ENCODE results near the genes APBB3, PCDHA8, PCDHA11, PCDHB9, PCDHB12, PCDHGB1 and PCDHGA9.

GRCh38 chr5:140564142-140564921 lies at the start of gene APBB3:
TSS of gene APBB3 (minus strand) at chr5:140564598.
- RRBS = 1% methylated on average over 19 of the region's 73 CpGs

GRCh38 chr5:140588365-140588564 lies 23.6 kb downstream of the SLC35A4 start:
- RRBS = no CpG with 5 or more reads among the region's 3 CpGs

- RRBS = no CpG with 5 or more reads among the region's 17 CpGs
Measured at GRCh38 chr5:140658711-140659183, 6.0 kb upstream of the WDR55 start.

DNA sequence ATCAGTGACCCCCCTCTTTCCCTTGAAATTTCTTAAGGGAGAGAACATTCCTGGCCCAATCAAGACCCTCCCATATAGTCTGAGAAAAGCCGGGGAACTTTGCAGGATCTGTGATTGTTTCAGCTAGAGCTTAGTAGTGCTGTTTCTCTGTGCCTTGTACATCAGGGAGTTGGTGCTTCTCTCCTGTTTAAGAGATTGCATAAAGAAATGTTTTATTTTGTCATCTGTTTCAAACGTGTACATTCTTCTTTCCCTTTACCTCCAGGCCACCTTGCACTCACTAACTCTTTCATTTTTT lies 950 bp downstream of the ZMAT2 start:
- RRBS = no CpG with 5 or more reads among the region's 2 CpGs

GRCh38 chr5:140840919-140841428 lies at the start of gene PCDHA8:
TSS of gene PCDHA8 (plus strand) at chr5:140841187.
- RRBS = no CpG with 5 or more reads among the region's 13 CpGs

DNA sequence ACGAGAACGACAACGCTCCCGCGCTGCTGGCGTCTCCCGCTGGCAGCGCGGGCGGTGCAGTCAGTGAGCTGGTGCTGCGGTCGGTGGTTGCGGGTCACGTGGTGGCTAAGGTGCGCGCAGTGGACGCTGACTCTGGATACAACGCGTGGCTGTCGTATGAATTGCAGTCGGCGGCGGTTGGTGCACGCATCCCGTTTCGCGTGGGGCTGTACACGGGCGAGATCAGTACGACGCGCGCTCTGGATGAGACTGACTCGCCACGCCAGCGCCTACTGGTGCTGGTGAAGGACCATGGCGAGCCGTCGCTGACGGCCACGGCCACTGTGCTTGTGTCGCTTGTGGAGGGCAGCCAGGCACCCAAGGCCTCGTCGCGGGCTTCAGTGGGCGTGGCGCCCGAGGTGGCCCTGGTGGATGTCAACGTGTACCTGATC lies 2.0 kb downstream of the PCDHA10 start:
- RRBS = no CpG with 5 or more reads among the region's 49 CpGs

DNA sequence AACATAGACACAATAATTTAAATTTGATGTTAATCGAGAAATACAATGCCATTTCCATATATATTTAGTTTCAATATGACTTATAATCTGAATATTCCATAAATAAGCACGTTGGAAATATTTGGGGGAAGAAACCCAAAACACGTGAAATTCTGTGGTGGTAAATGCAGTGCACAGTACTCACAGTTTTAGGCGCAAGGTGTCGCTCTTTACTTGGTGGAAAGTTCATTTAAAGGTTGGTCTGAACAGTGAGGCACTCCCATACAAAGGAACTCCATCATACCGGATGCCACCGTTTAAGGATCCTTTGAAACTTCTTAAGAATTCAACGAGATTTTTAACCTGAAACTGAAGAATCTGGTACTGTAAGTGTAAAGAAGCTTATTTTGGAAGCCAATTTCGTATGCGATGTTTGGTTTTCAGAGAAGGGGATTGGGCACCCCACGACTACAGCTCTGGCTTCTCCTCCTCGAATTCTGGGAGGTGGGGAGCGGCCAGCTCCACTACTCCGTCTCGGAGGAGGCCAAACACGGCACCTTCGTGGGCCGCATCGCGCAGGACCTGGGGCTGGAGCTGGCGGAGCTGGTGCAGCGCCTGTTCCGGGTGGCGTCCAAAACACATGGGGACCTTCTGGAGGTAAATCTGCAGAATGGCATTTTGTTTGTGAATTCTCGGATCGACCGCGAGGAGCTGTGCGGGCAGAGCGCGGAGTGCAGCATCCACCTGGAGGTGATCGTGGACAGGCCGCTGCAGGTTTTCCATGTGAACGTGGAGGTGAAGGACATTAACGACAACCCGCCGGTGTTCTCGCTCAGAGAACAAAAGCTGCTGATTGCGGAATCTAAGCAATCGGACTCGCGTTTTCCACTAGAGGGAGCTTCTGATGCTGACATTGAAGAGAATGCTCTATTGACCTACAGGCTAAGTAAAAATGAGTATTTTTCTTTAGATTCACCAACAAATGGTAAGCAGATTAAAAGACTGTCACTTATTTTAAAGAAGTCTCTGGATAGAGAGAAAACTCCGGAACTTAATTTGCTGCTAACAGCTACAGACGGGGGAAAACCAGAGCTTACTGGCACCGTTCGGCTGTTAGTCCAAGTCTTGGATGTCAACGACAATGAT lies at the start of gene PCDHA11:
TSS of gene PCDHA11 (plus strand) at position 262 of the 1,125 bp plus-strand sequence.
- RRBS = no CpG with 5 or more reads among the region's 47 CpGs

GRCh38 chr5:140966891-140967294 lies 617 bp downstream of the PCDHAC2 start:
- RRBS = 1% methylated on average over 11 of the region's 42 CpGs

- RRBS = no CpG with 5 or more reads among the region's 5 CpGs
Measured at GRCh38 chr5:141155539-141155966, 5.7 kb downstream of the PCDHB6 start.

DNA sequence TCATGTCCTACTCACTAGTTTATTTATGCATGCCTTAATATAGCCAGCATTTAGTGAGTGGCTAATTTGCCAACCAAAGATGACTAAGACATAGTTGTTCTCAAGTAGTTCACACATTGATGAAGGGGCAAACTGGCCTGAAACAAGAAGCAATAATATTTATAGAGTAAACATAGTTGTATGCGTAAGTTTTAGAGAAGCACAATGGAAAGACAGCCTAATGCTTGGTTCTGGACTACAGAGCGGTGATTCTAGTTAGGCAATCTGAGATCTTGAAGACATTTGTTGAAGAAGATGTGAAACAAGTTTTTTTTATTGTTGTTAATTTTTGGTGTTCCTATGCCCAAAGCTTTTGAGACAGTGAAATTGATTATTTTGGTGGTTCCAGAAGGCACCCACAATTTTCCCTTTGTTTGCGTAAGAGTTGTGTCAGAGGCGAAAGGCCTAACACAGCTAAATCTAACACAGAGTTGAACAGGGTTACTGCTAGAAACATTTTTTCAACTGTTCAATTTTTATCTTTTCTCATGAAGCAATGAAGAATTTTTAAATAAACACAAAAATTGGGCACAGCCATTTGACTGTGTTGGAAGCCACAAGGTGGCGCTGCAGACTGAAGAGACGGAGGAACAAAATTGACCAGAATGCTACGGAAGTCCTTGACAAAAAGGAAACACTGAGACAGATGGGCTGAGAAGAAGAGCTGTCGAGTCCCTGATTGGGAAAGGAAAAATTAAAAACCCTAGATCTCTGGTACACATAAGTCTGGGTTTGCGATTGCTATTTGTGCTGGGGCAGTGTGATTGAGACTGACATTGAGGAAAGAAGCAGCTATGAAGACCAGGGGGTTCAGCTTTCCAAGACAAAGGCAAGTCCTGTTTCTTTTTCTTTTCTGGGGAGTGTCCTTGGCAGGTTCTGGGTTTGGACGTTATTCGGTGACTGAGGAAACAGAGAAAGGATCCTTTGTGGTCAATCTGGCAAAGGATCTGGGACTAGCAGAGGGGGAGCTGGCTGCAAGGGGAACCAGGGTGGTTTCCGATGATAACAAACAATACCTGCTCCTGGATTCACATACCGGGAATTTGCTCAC lies at the start of gene PCDHB9:
TSS of gene PCDHB9 (plus strand) at position 676 of the 1,090 bp plus-strand sequence.
- RRBS = no CpG with 5 or more reads among the region's 13 CpGs

GRCh38 chr5:141208575-141208936 lies at the start of gene PCDHB12:
TSS of gene PCDHB12 (plus strand) at chr5:141208719.
- RRBS = no CpG with 5 or more reads among the region's 10 CpGs

- RRBS = no CpG with 5 or more reads among the region's 29 CpGs
Measured at GRCh38 chr5:141349797-141350594, at the start of gene PCDHGB1. TSS of gene PCDHGB1 (plus strand) at chr5:141350099.

- RRBS = no CpG with 5 or more reads among the region's 37 CpGs
Measured at GRCh38 chr5:141402625-141403426, at the start of gene PCDHGA9. TSS of gene PCDHGA9 (plus strand) at chr5:141402778.

DNA sequence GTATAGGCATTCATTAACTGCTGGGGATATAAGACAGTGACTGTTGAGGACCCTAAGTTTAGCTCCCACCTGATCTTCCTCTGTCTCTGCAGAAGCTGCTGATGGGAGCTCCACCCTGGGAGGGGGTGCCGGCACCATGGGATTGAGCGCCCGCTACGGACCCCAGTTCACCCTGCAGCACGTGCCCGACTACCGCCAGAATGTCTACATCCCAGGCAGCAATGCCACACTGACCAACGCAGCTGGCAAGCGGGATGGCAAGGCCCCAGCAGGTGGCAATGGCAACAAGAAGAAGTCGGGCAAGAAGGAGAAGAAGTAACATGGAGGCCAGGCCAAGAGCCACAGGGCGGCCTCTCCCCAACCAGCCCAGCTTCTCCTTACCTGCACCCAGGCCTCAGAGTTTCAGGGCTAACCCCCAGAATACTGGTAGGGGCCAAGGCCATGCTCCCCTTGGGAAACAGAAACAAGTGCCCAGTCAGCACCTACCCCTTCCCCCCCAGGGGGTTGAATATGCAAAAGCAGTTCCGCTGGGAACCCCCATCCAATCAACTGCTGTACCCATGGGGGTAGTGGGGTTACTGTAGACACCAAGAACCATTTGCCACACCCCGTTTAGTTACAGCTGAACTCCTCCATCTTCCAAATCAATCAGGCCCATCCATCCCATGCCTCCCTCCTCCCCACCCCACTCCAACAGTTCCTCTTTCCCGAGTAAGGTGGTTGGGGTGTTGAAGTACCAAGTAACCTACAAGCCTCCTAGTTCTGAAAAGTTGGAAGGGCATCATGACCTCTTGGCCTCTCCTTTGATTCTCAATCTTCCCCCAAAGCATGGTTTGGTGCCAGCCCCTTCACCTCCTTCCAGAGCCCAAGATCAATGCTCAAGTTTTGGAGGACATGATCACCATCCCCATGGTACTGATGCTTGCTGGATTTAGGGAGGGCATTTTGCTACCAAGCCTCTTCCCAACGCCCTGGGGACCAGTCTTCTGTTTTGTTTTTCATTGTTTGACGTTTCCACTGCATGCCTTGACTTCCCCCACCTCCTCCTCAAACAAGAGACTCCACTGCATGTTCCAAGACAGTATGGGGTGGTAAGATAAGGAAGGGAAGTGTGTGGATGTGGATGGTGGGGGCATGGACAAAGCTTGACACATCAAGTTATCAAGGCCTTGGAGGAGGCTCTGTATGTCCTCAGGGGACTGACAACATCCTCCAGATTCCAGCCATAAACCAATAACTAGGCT lies 22.4 kb downstream of the PCDHGC5 start:
- RRBS = no CpG with 5 or more reads among the region's 16 CpGs

GRCh38 chr5:141512195-141512940 lies 23.5 kb downstream of the PCDHGC5 start:
- RRBS = no CpG with 5 or more reads among the region's 30 CpGs

- RRBS = under 1% methylated on average over 14 of the region's 43 CpGs
Measured at GRCh38 chr5:141618047-141618855, 549 bp downstream of the DIAPH1 start.

DNA sequence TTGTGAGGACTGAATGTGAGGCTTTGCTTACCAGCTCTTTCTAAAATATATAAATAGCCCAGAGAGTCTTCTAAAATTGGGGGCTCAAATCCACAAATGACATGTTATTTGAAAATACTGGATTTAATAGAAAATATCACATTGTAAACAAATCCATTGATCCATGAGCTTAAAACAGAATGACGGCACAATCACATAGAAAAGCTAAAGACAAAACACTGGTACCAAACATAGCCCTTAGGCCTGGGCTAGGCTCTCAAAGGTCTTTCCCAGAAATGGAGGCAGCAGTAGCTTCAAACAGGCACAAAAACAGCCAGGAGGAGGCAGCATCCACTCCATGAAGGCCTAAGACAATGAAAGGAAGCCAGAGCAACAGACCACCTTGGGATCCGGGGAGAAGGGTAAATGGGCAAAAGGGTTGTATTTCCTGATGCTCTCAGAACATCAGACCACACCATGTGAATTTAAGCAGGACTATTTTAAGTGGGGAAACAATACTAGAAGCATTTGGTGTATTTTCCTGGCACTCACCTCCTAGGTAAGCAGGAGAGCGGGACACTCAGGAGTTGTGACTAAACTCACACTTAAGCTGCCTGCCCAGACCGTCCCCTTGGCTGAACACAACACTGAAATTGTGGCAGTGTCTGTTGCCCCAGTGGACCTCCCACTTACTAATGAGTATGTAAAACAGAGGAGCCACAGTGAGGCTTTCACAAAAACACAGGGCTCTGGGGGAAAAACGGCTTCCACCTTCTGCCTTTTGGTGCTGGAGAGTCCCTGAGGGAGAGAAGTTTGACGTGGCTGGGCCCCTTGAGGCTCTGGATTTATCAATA lies 12.0 kb downstream of the GNPDA1 start:
- RRBS = no CpG with 5 or more reads among the region's 6 CpGs

- RRBS = no CpG with 5 or more reads among the region's 4 CpGs
Measured at GRCh38 chr5:142143434-142144217, 35.0 kb downstream of the NDFIP1 start.

DNA sequence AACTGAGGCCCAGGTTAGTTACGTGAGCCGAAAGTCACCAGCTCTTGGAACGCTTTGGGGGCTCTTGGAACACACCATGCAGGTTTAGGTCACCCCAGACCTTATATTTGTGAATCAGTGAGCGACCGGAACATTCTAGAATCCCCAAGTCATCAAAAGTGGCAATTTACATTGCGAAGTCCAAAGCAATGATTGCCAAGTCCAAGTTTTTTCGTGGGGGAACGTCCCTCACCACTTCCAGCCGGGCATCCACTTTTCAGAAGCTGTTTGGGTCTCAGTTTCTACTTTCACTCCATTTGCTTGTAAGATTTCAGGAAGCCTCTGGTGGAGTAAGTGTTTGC lies 32.7 kb upstream of the SPRY4 start:
- RRBS = no CpG with 5 or more reads among the region's 9 CpGs

DNA sequence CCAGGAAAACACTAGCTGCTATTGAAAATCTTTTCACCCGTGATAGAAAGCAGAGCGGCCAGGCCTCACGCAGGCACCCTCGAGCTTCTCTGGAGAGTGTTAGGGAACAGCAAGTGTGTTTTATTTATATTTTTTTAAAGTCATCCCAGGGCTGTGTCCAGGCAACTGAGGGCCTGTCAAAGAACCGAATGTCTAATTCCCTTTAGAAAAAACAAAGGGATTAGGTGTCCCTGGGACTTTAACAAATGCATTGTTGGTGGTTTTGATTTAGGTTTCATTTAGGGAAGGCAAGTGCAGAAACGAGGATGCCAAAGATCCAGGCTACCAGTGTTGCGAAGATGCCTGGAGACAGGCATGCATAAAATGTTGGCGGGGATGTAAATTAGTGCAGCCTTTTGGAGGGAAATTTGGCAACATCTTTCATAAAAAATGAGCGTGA lies 51.2 kb upstream of the SPRY4 start:
- RRBS = no CpG with 5 or more reads among the region's 9 CpGs

All from retinal pigment epithelial cell (primary cell).